Spinal cord (tissue), 3 donors: ENCODE measurements around the genes HECTD2 and HELLS.

GRCh38 chr10:91409896-91410934 is at the start of gene HECTD2:
Gene HECTD2 (plus strand): TSS chr10:91410344.
- PRO-cap: no peak
- RAMPAGE, long total RNA: no peak

DNA sequence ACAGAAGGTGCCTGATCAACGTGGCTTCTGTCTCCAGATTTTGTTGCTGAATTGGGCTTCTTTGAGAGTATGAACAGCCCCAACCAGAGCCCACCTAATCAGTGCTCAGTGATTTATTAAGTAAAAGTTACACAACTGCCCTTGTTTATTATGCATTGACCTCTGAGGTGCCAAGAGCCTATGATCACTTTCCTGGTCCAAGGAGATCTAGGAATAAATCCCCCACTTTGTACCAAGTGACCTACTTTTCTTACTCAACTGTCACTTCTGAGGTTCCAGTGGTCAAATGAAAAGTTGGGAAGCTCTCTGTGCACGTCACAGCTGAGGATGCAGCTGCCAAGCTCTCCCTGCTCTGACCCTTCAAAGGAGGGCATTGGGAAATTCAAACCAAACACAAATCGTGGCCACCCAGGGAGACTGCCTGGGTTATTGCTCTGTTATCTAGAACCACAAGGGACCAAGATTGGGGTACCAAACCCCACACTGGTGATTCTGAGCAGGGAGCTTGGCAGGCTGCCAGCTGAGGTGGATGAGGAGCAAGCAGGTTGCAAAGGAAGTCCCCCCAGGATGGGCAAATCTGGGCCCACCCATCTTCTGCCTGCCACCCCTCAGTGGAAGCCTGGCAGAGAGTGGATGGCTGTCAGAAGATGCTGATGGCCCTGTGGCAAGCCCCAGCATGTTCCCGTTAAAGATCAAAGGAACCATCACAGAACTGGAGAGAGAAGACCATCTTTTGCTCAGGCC is 106.9 kb downstream of the PPP1R3C start:
- PRO-cap: no peak
- RAMPAGE, long total RNA: no peak

GRCh38 chr10:91526723-91527035 is 106.2 kb downstream of the PPP1R3C start:
- PRO-cap: no peak
- RAMPAGE, long total RNA: no peak

DNA sequence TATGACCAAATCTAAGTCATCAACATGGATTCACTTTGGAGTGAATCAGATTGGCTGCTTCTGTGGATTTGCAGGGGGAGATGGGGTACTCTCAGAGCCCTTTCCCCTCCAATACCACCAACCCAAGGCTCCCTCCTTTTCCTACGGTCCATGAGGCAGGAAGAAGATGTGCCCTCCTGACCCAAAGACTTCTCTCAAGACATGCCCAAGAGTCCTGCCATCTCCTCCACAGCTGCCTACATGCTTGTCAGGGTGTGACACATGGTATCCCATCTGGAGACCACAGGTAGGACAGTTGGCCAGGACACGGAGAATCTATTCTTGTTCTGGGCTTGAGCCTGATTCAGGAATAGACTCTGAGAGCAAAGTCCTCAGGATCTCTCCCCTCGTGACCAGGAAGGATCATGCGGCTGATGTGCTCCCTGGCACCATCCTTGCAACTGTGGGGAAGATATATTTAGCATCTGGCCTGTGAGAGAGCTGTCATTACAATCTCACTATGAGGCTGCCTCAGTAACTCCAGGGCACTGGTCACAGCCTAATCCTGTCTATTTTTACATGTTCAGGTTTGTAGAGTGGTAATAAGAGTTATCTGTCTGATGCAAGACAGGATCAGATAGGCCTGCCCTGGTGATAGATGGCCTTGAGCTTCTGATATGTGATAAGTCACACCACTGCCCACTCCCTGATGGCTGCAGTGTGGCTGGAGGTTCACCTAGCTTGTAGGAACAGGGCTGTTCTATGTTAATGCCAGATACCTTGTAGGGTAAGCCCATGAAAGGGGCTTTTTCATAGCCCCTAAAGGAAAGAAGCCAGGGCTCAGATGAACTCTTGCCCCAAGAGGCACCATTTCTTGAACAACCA is 50.8 kb downstream of the PPP1R3C start:
- PRO-cap: no peak
- RAMPAGE, long total RNA: no peak

DNA sequence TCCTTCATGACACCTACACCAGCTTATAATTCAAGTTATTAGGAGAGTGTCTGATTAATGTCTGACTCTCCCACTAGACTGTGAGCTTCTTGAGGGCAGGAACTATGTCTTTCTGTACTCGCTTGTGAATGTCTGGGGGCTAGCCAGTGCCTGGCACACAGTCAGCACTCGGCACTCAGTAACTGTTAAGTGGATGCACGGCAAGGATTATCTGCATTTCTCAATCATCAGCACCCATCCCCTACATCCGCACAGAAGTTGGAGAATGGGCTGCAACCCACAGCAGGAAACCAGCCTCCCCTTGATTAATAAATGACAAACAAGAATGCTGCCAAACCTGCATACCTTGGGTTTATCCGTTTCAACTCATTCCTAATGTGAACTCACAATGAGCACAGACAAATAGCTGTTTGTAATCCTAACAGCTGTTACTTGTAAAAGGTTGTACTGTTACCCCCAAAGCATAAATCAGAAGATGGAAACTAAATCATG is 29.0 kb downstream of the PPP1R3C start:
- PRO-cap: no peak
- RAMPAGE, long total RNA: no peak

- PRO-cap: no peak
- RAMPAGE, long total RNA: no peak
Observed at GRCh38 chr10:91607404-91608330, 25.2 kb downstream of the PPP1R3C start.

GRCh38 chr10:92108874-92109320 is 182.0 kb downstream of the CPEB3 start:
- PRO-cap: no peak
- RAMPAGE, long total RNA: no peak

GRCh38 chr10:92238450-92239076 is 52.3 kb downstream of the CPEB3 start:
- PRO-cap: no peak
- RAMPAGE, long total RNA: no peak

DNA sequence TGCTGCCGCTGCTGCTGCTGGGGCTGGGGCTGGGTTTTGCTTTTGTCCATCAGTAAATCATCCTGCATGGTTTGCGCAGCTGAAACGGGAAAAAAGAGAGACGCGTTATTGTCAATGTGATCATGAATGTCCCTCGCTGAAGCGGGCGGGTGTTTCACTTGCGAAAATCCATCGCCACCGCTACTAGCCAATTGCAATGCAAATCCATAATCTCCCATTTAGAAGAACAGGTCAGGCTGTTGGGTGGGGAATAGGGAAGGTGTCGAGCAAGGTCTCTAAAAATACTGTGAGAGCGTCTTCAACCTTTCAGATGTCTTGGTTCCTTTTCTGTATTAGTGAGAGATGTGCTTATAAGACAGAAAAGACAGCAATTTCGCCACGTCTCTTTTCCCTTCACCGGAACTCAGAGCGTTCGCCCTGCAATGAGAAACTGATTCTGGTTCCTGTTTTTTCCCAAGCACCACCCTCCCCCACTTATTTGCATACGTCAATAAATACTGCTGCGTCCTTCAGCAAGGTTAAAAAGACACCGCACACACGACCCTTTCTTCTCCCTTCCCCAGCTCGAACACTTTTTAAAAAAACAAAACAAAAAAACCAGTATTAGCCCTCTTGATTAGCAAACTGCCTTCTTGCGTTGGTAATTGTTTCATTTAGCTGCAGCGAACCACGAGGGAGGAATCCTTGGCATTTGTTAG is 50.4 kb downstream of the CPEB3 start:
- PRO-cap: no peak
- RAMPAGE, long total RNA: no peak

DNA sequence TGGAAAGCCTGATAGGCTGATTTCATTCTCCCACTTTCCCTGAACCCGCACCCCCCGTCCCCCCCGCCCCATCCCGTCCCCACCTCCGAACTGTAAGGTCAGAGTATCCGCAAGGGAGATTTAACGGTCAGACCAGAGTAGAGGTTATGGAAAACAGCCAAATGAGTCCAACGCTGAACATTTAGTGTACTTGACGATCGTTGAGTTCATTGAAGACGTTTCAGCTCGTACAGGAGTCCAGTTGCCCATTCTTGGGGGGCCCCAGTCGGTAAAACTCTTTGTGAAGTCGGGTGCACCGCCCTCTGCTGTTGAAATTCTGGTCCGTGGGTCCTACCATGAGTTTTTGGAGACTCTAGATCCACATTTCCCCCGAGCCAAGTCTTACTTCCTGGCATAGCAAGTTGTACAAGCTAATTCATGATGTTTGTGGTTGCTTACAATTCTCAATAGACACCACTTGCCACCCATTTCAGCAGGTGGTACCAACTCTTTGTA is 1.0 kb downstream of the MARCHF5 start:
- PRO-cap: no peak
- RAMPAGE, long total RNA: no peak

GRCh38 chr10:93060270-93060609 is 358 bp upstream of the CYP26C1 start:
- PRO-cap: no peak
- RAMPAGE, long total RNA: no peak

DNA sequence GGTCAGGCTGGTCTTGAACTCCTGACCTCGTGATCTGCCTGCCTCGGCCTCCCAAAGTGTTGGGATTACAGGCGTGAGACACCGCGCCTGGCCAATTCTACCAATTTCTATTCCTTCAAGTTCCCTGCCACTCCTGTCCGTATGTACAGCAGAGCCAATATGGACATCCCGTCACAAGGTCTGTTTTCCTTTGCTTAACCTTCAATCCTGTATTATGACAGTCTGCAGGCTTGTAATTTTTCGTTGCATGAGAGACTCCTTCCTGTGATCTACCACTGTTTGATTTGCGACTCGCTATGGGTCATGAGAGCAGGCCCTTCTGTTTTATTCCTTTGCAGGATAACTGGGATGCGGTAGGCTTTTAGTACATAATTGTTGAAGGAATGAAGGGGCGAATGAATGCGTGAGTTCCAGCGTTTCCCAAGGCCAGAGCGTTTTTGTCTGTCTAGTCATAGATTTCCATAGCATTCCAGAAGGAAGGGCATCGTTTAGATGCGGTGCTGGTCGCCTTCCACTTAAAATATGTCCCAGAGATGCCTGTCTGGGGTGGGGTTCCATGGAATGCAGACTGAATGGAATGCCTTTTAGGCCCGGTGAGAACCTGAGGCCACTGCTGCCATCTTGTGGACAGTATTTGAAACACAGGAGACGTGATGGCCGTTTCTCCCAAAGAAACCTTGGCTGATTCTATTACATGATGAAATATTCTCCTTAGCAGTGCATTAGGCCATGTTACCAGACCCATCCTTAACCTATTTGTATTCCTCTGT is 193.3 kb downstream of the MYOF start:
- PRO-cap: no peak
- RAMPAGE, long total RNA: no peak

DNA sequence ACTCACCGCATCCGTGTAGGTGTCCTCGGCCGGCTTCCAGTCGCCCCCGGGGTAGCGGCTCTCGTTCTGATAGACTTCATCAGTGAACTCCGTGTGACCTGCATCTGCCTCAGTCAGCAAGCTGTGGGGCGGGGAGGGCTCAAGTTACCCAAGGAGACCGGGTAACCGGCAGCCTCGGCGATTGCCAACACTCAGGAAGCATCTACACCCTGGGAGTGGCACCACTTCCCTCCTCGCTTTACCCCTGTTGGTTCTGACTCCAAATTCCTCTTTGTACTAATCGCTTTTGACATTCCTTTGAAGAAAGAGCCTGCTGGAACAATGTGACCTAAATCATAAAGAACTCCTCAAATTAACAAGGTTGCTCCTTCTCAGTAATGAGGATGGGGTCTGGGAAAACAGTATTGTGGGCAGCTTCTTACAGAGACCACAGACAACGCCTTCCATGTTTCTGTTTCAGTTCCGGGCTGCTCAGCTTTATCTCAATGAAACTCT is 118.1 kb downstream of the MYOF start:
- PRO-cap: no peak
- RAMPAGE, long total RNA: no peak

GRCh38 chr10:93384068-93384444 is 98.1 kb downstream of the MYOF start:
- PRO-cap: no peak
- RAMPAGE, long total RNA: no peak

DNA sequence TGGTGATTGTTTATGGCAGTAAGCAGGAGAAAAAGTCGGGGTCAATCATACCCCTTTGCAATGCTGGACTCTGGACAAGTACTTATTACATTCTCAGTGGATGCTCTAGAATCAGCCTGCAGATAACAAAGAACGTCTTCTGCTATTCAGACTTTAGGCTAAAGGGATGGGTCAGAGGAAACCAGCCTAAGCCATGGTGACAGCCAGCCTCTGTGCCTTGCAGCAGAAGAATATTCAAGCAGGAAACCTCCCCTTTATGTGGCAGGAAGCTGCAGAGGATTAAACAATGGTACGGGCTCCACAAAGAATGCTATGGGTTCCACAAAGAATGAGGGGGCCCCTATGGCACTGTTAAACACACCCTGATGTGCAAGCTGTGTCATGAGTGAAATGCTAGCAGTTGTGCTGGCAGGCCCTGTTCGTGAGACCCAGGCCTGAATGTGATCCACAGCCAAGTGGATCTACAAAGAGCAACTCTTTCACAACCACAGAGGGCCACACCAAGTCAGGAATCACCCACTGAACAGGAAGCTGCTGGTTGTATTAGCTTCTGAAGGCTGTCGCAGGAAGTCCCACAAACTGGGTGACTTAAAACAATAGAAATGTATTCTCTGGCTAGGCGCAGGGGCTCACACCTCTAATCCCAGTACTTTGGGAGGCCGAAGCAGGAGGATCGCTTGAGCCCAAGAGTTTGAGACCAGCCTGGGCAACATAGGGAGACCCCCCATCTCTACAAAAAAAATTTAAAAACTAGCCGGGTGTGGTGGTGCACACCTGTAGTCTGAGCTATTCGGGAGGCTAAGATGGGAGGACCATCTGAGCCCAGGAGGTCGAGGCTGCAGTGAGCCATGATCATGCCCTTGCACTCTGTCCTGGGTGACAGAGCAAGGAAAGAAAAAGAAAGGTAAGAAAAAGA is 68.8 kb downstream of the MYOF start:
- PRO-cap: no peak
- RAMPAGE, long total RNA: no peak

DNA sequence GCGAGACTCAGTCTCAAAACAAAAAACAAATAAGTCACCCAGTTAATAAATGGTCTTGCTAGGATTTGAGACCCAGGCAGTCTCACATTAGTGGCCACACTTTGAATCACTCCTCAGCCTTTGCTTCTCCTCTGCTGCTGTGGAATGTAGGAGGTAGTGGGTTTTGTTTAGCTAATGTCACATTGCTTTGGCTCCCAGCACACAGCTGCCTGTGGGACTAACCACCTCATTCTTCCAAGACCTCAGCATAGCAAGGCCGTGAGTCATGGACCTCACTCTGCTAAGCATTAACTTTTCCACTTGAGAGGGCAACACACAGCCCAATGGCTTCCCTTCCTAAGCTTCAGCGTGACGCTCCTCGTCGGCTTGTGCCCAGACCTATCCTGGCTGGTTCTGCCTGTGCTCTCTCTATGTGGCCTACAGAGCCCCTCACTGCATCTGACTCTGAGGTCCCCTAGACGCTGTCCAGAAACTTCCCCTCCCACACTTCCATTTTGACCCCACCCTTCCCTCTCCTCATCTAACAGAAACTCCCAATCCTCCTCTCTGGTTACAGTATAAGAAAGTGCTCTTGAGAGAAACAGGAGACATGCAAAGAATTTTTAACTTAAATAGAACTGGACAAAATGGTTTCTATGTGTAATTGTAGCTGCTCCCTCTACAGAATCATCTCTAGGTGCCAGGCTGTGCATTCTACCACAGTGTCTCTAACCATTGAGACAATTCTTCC is 23.3 kb downstream of the MYOF start:
- PRO-cap: no peak
- RAMPAGE, long total RNA: no peak

GRCh38 chr10:93601663-93602409 is 801 bp upstream of the RBP4 start:
- PRO-cap: no peak
- RAMPAGE, long total RNA: no peak

DNA sequence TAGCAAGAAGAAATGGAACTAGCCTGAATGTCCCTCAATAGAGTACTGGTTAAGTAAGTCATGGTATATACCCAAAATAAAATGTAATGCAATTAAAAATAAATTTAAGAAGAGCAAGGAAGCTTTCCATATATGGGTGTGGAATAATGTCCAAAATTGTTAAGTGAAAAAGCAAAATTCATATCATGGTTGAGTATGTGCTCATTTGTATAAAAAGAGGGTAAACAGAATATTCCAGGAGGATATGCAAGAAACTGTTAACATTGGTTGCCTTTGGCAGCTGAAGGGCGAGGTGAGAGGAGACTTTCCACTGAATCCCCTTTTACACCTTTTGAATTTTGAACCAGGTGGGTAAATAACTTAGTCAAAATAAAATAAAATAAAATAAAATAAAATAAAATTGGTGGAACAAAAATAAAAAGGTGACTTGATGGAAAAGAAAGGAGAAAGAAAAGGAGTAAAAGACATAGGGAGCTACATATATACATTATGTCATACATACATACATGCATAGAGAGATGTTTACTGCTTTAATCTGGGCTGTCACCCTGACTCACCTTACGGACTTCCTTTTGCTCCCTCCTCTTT is 13.7 kb downstream of the SLC35G1 start:
- PRO-cap: no peak
- RAMPAGE, long total RNA: no peak

DNA sequence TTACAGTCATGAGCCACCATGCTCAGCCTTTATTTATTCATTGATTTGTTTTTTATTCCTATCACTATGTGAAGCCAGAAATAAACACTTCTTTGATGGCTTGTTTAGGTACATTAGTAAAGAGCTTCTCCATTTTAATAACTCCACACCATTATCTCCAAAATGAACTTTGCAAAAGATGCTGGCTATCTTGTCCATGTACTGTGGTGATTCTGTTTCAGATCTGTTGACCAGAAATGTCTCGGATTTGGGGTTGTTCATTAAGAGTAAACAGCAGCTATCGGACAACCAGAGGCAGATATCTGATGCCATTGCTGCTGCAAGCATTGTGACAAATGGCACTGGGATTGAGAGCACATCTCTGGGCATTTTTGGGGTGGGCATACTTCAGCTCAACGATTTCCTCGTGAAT is 100.5 kb downstream of the NOC3L start:
- PRO-cap: no peak
- RAMPAGE, long total RNA: no peak

- PRO-cap: no peak
- RAMPAGE, long total RNA: start-site peak on the plus strand at chr10:94545782-94545869, 393 and 651 reads in 2 replicates
Observed at GRCh38 chr10:94544824-94545925, at the start of gene HELLS. Gene HELLS (plus strand): TSS chr10:94545788.